ENCODE data around the genes CNGB1 and TEPP.

DNA sequence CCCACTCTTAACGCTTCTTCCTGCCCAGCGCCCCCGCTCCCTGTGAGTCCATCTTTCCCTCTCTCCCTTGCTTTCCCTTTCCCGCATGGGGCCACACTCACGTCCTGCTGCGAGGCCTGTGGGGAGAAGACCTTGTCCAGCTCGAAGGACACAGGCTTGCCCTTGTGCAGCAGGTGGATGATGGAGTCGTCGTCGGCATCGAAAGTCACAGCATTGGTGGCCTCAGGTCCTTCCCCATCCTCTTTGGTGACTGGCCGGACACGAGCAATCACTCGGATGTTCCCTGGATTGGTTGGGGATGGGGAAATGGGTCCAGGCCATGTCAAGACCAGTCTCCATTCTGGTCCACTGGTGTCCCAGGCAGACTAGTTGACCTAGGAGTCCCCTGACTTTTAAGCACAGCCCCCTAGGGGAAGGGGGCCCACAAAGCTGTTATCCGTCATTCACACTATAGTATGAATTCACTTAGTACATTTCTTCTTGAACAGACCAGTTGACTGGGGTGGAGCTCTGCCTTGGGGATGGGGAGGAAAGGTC lies 29.9 kb downstream of the KATNB1 start:
- RRBS = no CpG with 5 or more reads among the region's 15 CpGs

GRCh38 chr16:57774737-57775560 lies 27.3 kb downstream of the KIFC3 start:
- RRBS = no CpG with 5 or more reads among the region's 18 CpGs

- RRBS = 65% methylated on average over 3 of the region's 26 CpGs
Measured at GRCh38 chr16:57785318-57786456, 16.6 kb downstream of the KIFC3 start.

DNA sequence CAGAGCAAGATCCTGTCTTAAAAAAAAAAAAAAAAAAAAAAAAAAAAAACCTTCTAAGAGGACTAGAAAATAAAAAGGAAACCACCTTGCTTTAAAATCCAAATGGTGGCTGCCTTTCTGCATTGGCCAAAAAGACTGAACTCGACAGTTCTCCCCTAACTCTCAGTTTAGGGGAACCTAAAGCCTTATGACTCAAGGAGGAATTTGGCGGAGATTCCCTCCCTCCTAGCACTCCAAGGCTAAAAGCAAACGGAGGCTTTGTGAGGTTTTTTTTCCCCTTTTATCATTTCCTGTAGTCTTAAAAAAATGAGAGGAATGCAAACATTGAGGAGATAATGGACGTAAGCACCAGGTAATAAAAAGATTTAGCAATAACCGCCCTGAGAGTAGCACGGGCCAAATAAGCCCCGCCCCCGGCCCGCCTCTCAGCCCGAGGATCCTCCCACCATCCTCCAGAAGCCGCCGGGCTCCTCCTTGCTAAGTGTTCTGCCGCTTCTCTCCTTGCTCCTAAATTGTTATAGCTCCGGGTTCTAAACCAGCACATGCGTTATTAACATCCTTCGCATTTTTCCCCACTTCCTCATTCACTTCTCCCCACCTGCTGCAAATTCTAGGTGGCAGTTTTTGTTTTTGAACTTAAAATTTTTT lies 5.7 kb upstream of the KIFC3 start:
- RRBS = 6% methylated on average over 7 of the region's 16 CpGs

GRCh38 chr16:57825112-57825390 lies 22.8 kb upstream of the KIFC3 start:
- RRBS = no CpG with 5 or more reads among the region's 2 CpGs

DNA sequence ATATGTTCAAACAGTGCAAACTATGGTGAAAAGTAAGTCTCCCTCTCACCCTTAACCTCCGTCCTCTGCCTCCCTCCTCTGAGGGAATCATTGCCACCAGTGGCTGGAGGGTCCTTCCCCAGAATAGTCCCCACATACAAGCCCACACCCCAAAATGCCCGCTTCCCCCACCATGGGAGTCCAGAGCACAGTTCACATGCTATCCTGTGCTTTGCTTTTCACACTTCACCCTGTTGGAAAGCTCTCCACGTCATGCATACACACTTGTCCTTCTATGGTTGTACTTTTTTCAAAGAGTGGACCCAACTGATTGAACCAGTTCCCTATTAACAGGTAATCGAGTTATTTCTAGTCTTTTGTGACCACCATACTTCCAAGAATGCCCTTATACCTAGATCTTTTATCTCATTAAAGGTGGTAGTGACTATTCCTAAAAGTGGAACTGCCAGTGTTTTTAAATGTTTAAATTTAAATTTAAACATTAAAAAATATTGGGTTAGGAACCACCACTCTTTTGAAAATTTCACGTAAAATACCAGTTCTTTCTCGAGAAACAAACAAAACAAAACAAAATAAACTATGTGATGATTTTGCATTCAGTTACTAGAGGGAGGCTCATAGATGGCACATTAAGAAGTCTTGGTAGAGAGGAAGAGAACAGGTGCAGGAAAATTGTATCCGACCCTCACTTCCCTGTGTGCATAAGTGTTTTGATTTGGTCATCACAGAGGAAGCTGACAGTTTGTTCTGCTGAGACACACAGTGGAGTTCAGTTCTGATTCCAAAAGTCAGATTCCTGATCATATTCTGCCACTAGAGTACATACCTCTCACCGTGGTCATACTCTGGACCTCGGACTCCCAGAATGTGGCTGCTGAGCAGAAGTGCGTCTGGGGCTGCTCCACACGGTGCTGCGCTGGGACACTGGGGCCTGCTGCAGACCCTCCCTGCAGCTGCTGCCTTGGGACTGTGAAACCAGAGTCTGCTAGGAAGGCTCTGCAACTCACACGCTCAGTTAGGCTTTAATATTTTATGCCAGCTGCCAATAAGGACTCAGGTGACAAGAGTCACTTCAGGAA lies 24.1 kb upstream of the KIFC3 start:
- RRBS = no CpG with 5 or more reads among the region's 13 CpGs

DNA sequence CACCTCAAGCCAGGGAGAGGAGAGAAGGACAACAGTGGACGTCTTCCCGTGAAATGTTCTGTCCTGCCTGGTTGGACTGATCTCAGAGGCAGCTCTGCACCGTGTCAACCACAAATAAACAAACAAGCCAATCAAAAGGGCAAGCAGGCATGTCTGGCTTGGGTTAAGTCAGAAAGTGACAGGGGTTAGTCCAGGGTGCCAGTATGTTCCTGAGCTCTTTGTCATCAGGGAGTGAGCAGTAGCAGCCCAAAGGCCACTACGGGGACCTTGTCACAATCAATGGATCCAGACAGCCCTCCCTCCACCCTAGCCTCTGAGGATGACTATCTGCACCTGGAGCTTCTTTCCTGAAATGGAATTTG lies 35.0 kb downstream of the CNGB1 start:
- RRBS = no CpG with 5 or more reads among the region's 4 CpGs

DNA sequence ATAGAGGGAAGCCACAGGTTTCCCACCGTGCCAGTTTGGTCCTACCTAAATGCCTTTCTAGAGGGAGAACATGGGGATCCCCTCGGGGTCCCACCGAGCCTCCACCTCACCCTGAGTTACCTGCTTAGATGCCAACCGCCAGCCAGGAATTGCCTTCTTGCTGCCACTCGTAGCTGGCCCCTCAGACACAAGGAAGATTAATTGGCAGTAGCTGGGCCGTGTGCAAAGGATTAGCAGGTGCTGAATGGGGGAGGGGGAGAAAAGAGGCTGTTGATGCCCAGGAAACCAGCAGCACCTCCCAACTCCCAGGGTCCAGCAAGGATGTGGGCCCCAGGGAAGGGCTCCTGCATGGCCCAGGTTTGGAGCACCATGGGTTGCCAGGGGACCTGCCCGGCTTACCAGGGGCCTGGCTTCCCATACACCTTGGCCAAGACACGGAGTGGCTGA lies at the start of gene CNGB1:
Gene CNGB1 (minus strand): TSS at position 189 of the 447 bp plus-strand sequence.
- RRBS = no CpG with 5 or more reads among the region's 8 CpGs

DNA sequence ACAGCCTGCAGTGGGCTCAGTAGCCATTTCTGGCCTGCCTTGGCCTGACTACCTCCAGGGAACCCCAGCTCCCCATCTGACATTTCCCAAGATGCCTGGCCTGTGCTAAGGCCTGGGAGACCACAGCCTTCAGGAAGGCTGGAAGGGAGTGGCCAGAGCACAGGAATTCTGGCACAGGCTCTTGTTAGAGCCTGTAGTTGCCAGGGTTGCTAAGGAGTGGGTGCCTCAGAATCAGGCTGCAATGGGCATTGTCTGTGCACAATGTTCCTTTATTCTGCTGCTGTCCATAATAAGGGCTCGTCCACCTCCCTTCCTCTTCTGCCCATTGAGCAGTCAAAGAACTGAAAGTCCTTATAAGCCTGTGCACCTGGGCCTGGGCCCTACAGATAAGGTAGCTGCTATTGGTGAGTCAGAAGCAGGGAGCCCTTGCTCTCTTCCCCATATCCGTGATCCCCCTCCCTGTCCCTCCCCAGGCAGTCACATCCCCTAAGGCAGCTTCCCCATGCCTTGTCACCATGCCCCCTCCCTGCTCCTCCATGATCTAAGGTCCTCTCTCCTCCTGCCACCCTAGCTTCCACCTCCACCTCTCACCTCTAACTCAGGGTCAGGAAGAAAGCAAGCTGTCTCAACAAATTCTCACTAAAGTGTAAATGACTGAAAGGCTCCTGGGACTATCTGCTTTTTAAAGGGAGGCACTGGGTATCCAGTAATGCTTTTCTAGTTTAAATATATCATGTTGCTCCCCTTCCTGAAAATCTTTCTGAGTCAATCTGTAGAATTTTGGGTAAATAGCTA lies at the start of gene TEPP:
Gene TEPP (plus strand): TSS at position 314 of the 795 bp plus-strand sequence.
- RRBS = no CpG with 5 or more reads among the region's 2 CpGs

GRCh38 chr16:58027257-58028296 lies 2.0 kb downstream of the MMP15 start:
- RRBS = 30% methylated on average over 17 of the region's 41 CpGs

DNA sequence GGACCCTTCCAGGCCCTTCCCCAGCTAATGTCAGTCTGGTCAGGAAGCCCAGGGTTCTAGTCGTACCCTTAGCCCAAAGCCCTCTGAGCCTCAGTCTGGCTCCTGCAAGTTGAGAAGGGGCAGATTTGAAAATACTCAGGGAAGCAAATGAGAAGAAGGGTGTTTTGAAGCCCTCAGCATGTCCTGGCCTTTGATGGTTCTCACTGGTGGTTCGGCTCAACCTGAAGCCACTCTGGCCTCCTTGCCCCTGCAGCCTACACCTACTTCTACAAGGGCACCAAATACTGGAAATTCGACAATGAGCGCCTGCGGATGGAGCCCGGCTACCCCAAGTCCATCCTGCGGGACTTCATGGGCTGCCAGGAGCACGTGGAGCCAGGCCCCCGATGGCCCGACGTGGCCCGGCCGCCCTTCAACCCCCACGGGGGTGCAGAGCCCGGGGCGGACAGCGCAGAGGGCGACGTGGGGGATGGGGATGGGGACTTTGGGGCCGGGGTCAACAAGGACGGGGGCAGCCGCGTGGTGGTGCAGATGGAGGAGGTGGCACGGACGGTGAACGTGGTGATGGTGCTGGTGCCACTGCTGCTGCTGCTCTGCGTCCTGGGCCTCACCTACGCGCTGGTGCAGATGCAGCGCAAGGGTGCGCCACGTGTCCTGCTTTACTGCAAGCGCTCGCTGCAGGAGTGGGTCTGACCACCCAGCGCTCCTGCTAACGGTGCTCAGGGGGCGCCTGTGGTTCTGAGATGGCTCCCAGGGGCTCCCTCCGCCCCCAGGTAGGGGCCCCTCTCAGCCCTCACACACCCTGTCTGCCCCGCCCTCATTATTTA lies 19.4 kb downstream of the MMP15 start:
- RRBS = 62% methylated on average over 13 of the region's 39 CpGs

- RRBS = no CpG with 5 or more reads among the region's 1 CpG
Measured at GRCh38 chr16:58126458-58126741, 2.8 kb downstream of the CFAP20 start.

DNA sequence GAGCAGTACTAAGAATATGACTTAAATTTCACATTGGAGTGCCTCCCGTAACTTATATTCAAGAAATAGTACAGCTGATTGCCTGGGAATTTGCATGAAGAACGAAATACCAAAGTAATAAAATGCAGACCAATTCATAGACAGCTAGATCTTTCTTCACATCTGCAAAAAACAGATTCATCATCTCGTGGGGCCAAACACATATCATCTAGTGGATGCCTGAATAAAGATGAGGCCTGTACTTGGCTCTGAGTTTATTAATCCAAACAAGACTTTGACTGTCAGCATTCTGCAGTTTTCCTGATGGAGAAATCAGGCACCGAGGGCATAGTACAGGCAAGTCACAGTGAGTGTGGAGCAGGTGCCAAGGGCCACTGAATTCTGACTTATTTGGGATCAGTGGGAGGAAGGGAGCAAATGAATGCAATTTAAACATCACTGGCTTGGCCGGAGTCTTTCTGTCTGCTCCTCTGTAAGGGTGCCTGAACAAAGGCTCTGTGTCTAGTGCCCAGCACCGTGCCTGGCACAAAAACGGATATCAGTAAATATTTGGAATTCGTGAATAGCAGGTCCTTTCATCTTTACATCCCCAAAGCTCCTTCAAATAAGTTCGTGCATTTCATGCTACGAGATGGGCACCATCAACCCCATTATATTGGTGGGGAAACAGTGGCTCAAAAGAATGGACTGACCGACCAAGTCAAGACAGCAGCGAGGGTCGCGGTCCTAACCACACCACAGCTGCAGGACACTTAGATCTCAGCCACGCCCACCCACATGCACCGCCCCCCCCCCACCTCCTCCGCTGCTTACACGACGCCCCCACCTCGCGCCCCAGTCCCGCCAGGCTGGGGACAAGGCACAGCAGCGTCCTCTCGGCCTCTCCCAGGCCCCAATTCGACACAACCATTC lies 877 bp downstream of the CFAP20 start:
- RRBS = no CpG with 5 or more reads among the region's 25 CpGs

GRCh38 chr16:58158418-58159184 lies 29.4 kb upstream of the CFAP20 start:
- RRBS = no CpG with 5 or more reads among the region's 10 CpGs

GRCh38 chr16:58243384-58244204 lies 6.1 kb upstream of the CCDC113 start:
- RRBS = no CpG with 5 or more reads among the region's 11 CpGs

DNA sequence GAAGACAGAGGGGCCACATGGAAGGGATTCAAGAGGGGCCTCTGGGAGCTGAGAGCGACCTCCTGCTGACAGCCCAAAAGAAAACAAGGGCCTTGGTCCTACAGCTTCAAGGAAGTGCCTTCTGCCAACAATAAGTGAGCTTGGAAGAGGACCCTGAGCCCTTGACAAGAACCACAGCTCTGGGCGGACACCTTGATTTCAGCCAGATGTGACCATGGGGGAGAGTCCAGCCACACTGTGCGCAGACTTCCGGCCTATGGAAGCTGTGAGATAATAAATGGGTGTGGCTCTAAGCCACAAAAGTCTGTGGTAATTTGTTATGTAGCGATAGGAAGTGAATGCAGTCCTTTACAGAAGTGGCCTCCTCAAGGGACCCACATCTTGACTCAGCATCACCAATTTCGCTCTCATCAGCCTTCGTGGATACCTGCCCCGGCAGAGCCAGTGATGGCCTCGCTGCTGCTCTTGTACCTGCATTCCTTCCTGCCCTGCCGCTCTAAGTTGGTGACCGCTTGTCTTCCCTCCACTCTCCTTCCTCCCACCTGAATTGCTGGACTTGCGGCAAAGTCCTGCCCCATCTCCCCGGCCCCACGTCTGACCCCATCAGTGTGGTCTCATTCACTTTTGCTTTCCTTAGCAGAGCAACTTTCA lies 15.8 kb downstream of the CCDC113 start:
- RRBS = no CpG with 5 or more reads among the region's 14 CpGs

- RRBS = no CpG with 5 or more reads among the region's 20 CpGs
Measured at GRCh38 chr16:58417258-58418027, 25.2 kb downstream of the GINS3 start.

DNA sequence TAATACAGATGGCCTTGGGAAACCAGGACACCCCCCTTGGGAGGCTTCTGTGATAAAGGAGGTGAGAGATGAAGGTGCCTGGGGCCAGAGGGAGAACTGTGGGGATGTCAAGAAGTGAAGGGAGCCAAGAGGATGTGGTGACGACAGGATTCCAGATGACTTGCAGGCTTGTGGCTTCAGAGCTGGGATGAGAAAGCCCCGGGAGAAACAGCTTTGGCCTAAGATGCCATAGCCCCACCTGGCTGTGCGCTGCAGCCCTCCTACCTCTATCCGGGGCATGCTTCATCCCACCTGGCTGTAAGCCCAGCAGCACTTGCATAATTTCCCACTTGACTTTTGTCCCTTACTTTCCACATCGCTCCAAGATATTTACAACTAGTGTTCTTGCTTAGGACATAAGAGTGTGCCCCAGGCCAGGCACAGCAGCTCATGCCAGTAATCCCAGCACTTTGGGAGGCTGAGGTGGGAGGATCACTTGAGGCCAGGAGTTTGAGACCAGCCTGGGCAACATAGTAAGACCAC lies 29.3 kb downstream of the GINS3 start:
- RRBS = 80% methylated on average over 3 of the region's 5 CpGs

GRCh38 chr16:58426079-58426455 lies 33.8 kb downstream of the GINS3 start:
- RRBS = no CpG with 5 or more reads among the region's 6 CpGs

DNA sequence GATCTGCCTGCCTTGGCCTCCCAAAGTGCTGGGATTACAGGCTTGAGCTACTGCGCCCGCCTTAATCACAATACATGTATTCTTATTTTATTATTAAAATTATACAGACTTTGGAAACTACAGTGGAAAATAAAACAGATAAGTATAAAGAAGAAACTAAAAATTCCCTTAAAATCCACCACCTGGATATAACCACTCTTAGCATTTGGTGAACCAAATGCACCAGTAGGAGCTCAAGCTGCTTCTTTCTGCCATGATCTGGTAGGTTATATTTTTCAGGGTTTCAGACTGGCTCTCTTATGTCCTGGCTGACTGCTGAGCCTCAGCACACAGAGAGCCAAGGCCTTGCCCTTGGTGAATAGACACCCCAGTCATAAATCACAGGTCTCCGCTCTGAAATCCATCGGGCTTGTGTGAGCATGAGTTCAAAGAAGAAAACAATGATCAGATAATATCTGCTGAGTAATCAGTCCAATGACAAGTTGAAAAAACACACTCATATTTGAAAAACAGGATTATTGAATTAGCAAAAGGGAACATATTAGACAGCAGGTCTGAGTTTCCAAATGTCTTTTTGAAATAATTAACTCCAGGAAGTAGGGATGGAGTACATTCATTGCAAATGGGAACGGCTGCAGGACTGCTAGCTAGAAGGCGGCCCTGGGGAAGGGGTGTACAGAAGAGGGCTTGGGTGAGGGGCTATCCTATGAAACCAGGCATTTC lies 51.1 kb upstream of the NDRG4 start:
- RRBS = no CpG with 5 or more reads among the region's 6 CpGs